Hair follicular keratinocyte (primary cell): ENCODE data around the genes CCDC169 and ALG5.

GRCh38 chr13:36297259-36298426 lies at the start of gene CCDC169:
Gene CCDC169, minus strand, starts transcription at chr13:36297814.
- RAMPAGE, long total RNA: no peak

- RAMPAGE, long total RNA: no peak
Measured at GRCh38 chr13:36298427-36299252, 1.0 kb upstream of the CCDC169 start.

DNA sequence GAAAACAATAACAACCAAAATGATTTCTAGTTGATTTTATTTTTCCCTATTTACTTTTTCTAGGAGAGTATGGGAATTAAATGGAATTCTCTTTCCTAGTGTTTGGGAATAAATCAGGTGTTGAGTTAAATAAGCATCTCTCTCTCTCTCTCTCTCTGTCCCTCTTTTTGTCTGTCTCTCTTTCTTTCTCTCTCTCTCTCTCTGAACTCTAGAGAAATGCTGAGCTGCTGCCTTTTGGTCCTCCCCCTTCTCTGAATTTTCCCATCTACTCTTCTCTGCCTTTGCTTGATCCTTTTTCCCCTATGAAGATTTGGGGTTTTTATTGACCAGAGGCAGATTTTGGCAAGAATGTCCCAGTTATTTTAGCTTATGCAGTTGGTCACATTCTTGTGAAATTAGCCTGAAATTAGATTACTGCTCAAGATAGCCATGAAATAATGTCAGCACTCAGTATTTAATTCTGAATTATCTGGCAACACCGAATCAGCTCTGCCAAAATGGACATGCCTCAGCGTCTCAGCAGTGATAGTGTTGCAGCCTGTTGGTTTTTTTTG lies 17.1 kb upstream of the SPART start:
- RAMPAGE, long total RNA: no peak

DNA sequence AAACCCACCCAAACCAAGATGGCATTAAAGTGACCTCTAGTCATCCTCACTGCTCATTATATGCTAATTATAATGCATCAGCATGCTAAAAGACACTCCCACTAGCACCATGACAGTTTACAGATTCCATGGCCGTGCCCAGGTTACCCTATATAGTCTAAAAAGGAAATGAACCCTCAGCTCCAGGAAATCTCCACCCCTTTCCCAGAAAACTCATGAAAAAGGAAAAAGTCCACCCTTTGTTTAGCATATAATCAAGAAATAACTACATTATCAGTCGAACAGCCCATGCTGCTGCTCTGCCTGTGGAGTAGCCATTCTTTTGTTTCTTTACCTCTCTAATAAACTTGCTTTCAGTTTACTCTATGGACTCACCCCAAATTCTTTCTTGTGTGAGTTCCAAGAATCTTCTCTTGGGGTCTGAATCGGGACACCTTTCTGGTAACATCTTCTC lies 43.4 kb downstream of the RFXAP start:
- RAMPAGE, long total RNA: no peak

DNA sequence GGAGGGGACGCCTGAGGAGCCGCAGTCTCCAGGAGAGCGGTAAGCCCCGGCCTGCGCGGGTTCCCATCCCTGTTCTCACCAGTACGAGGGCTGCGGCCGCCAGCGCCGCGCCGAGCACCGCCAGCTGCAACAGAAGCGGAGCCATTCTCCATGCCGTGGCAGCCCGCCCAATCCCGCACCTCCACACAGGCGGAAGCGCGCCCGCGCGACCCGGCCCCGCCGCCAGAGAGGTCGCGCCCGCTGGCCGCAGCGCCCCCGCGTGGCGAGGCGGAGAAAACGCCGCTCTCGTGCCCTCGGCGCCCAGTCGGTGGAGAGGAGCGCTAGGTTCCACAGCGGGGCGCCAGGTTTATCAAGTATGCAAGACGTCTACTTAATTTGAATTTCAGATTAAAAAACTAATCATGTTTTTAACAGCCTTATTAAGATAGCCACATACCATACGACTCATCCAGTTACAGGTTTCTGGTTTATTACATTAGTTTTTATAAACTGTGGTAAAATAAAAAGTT lies at the start of gene ALG5:
Gene ALG5 (minus strand): TSS at position 185 of the 509 bp plus-strand sequence.
- RAMPAGE, long total RNA: start-site peak on the minus strand centred at position 170 of the sequence, 31 bp wide, 232 and 46 reads in 2 replicates

- RAMPAGE, long total RNA: no peak
Measured at GRCh38 chr13:37127705-37128364, 22.4 kb upstream of the CSNK1A1L start.

DNA sequence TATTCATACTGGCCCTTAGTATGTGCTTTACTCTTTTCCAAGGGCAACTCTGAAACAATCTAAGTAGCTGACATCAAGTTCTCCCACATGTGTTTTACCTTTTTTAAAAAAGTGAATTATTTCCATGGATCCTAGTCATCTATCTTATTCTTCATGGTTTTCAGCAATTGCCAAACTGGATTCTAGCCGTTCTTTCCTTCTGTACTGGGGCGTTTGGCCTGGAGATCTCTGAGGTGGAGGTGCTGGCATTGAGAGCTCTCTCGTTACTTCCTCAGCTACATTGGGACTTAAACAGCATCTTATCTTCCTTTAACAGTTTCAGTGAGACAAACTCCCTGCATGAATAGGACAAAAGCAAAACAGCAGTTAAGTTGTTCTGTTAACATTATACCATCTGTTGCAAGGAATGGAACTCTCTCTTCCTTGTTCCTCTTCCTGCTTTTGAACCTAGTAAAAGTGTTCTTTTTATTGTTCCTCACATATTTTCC lies 202.8 kb upstream of the UFM1 start:
- RAMPAGE, long total RNA: no peak

GRCh38 chr13:39429927-39430489 lies 173.0 kb downstream of the LHFPL6 start:
- RAMPAGE, long total RNA: no peak

GRCh38 chr13:39501508-39502256 lies 101.3 kb downstream of the LHFPL6 start:
- RAMPAGE, long total RNA: no peak

GRCh38 chr13:39565524-39566000 lies 37.4 kb downstream of the LHFPL6 start:
- RAMPAGE, long total RNA: no peak

DNA sequence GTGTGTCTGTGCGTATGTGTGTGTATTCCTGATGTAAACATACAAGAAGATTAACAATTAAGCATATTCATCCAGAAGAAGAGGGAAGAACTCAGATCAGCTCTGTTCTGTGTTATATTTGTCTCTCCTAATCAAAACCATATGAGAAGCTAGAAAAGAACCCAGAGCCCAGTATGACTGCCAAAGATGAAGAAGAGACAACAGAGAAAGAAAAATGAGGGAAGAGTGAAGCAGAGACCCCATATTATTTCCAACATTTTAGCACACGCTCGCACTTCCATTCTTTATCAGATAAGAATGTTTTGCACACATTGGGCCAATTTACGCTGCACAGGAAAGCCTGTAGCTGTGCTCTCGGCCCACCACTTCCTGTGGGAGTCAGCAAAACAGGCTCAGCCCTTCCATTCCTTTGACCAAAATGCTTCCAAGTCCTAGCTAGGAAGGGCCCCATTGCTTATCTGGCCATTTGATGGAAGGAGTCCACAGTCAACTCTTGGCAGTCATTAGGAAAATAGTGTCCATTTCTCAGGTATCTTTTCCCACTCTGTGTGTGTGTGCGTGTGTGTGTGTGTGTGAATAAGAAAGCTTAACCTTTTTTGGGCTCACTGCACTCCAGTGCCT lies 237.3 kb downstream of the COG6 start:
- RAMPAGE, long total RNA: no peak

GRCh38 chr13:40115535-40115833 lies 460.0 kb downstream of the COG6 start:
- RAMPAGE, long total RNA: no peak

DNA sequence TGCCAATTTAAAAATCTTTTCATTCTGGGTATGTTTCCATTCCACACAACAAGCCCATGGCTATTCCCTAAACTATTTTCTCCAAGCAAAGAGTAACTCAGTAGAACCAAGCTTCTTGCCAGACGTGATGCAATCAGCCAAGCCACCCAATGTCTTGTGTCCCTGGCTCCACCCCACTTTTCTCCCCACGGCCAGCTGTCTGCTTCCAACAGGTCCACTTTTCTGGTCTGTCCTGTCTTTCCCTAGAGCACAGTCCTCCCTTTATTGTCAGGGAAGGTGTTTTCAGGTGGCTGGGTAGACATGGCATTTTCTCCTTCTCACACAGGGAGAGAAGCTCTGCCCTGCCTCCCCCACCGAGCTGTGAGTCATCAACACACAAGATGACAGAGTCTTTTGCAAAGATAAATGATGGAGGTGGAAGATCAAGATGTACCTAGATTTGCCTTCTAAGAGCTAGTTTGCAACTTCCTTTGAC lies 394.2 kb downstream of the FOXO1 start:
- RAMPAGE, long total RNA: no peak

- RAMPAGE, long total RNA: no peak
Measured at GRCh38 chr13:40351858-40353088, 314.2 kb downstream of the FOXO1 start.

- RAMPAGE, long total RNA: no peak
Measured at GRCh38 chr13:40381894-40382484, 284.5 kb downstream of the FOXO1 start.

- RAMPAGE, long total RNA: no peak
Measured at GRCh38 chr13:40479139-40480161, 187.0 kb downstream of the FOXO1 start.

DNA sequence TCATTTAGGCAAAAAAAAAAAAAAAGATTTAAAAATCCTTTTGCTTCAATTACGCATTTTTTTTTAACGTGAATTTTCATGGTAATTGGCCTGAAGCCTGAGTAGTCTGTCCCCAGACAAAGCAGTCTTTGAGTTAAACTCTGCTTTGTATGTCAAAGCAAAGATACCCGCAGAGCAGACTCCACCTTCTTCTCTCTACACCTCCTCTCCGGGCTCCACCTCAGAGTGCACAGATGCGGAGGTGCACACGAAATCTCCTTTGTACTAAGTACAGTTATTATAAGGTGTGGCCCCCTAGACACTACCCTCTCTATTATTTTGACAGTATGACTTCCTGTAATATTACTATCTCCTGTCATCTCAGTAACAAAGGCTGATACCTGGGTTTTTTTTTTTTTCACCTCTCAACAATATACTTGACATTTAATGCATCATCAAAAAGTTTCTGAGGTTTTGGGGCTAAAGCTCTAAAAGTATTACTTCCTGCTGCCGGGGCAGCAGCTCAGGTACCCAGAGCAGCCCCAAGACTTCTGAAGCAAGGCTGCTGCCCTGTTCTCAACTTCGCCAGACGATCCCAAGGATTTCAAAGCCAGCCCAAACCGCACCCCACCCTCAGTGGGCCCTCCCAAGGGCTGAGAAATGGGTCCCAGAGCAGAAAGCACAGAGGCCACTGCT lies 180.8 kb downstream of the FOXO1 start:
- RAMPAGE, long total RNA: no peak

DNA sequence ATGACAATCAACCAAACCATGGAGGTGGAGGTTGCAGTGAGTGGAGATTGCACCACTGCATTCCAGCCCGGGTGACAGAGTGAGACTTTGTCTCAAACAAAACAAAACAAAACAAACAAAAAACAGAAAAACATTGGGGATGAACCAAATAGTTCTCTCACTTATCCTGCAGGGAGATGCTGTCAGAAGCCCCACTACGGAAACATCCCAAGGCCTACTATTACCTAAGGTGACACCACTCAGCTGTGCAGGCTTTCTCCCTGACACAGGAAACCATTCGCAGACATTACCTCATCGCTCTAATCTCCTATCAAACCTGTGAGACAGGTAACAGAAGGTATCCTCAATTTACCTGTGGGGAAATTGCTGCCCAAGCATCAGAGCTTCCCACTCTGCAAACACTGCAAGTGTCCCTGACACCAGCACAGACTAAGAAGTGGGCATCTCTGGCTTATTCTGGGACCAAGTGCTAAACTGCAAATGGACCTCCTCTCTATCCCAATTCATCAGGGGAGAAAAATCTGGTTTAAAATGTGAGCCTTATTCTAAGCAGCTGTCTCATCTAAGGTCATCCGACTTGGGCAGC lies 113.4 kb downstream of the FOXO1 start:
- RAMPAGE, long total RNA: no peak

DNA sequence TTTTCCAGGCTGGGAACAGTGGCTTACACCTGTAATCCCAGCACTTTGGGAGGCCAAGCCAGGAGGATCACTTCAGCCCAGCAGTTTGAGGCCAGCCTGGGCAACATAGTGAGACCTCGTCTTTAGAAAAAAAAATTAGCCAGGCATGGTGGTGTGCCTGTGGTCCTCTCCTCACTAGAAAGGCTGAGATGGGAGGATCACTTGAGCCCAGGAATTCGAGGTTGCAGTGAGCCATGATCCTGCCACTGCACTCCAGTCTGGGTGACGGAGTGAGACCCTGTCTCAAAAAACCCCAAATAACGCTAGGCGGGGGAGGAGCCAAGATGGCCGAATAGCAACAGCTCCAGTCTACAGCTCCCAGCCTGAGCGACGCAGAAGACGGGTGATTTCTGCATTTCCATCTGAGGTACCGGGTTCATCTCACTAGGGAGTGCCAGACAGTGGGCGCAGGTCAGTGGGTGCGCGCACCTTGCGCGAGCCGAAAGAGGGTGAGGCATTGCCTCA lies 36.3 kb downstream of the MRPS31 start:
- RAMPAGE, long total RNA: no peak

DNA sequence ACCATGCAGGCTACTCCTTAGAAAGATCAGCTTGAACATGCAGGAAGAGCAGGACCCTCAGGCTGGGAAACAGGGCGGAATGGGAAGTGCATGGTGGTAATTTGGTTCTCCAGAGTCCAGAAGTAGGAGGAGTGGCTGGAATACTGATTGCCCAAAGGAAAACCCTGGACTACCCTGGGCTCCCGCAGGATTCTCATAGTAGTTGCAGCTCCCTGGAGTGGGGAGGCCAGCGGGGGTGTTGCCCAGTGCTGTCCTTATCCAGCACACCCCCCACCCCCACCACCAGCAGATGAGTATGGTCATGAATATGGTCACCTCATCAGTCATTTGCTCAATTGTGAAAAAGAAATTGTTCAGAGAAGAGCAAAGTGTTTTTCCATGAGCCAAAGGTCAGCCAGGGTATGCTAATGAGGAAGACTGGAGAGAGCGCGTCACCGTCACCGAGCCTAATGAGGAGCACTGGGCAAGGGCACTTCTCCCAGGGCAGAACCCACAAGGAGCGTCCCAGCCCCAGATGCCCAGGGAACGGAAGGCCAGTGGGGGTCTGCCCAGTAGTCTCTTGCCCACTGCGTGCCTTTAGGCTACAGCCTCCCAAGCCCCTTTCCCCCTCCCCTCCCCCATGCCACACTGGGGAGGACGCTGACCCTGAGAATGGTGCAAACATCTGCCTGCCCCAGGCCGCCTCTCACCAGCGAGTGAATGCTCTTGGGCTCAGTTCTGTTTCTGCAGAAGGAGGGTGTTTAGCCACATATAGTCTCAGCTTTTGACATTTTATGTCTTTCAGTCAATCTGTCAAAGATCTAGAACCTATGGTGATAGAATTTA lies 5.3 kb downstream of the SLC25A15 start:
- RAMPAGE, long total RNA: no peak